ENCODE measurements around a stretch of chr22.

DNA sequence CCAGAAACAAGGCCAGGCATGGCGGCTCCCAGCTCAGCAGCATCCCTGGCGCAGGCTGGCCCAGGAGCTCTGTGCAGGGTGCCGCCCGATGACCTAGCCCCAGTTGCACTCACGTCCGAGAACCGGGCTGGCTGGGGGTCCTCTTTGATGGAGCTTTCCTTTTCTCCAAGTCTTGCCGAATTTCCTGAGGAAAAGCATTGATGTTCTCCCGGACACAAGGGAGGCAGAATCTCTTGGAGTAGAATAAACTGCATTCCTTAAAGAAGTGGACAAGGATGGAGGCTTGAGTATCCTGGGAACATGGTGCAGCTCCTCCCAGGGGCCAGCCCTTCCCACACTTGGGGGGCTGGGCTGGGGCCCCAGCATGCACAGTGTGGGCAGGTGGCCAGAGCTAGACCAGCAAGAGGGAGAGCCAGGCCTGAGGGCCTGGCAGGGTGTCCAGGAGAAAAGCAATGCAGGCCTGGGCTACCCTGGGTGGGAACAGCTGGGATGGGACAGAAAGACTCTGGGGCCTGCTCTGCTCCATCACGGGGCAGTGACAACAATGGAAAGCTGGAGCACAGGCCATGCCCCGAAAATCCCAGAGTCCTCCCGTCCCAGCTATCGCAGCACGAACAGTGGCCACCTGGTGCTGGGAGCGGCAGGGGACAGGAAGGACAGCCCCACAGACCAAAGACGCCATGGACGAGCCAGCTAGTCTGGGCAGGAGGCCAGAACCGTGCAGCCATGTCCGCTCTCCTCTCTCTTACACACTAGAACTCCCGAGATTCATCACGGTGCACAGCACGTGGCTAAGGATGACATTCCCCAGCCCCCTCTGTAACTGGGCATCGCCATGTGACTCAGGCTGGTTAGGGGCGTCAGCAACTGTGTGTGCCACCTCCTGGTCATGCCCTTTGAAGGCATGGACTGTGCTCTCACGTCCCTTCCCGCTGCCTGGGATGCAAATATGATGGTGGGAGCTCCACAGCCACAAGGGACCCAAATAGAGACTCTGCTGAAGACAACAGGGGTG, 4.8 kb downstream of the CDPF1 start:
- PRO-cap, result no peak

DNA sequence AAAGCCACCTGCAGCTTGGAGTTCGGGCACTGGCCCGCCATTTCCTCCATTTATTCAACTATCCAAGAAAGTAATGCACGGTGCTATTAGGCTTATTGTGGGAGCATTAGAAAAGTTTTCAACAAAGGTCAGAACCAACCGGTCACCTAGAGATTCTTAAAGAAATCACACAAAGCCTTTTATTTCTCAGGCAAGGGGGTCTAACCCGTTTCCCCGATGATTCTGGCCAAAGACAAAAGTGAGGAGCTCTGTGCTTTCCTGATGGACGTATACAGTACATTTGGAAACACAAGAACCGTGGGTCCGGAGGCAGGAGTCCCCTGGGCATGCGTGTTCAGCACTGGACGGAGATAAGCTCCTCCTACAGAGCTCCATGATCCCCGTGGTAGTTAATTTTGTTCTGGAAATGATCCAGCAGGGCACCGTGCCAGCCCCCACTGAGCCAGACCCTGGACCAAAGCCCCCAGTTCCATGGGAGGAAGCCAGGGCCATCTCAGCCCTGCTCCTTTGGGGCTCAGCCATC, 83.2 kb downstream of the TRMU start:
- PRO-cap, result no peak

DNA sequence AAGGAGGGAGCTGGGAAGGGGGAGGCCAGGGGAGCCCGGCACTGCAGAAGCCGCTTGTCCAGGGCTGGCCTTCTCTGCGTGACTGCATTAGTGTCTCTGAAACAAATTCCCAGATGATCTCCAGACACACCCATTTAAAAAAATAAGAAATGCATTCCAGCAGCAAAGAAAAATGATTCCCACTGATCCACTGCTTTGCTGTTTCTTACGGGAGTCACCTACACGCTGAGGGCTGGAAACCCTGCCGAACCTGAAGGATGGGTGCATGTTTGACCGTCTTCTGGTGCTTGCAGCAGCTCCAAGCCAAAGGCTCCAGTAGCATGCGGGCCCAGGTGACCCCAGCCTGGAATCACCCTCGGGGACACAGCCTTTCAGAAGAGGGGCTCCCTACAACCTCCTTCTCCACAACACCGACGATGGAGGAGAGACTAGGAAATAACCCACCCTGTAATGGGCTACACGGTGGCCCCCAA, 86.1 kb downstream of the CELSR1 start:
- PRO-cap, result no peak

DNA sequence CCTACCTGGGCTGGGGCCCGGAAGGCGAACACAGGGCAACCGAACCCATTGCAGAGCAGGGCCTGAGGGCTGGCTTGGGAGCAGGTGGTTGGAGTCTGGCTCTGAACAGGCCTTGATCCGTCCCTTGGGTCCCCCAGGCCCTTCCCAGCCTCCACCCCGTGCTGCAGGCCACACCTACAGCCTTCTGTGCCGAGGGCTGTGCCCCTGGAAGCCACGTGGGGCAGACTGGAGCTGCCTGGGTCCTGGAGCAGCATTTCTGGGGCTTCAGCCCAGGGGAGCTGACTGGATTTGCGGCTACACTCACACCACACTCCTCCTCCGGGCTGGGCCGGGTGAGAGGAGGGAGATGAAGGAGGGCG, 26.3 kb upstream of the CELSR1 start:
- PRO-cap, result bidirectional peak, plus-strand start at position 308 of the sequence, minus-strand start at position 183 of the sequence

DNA sequence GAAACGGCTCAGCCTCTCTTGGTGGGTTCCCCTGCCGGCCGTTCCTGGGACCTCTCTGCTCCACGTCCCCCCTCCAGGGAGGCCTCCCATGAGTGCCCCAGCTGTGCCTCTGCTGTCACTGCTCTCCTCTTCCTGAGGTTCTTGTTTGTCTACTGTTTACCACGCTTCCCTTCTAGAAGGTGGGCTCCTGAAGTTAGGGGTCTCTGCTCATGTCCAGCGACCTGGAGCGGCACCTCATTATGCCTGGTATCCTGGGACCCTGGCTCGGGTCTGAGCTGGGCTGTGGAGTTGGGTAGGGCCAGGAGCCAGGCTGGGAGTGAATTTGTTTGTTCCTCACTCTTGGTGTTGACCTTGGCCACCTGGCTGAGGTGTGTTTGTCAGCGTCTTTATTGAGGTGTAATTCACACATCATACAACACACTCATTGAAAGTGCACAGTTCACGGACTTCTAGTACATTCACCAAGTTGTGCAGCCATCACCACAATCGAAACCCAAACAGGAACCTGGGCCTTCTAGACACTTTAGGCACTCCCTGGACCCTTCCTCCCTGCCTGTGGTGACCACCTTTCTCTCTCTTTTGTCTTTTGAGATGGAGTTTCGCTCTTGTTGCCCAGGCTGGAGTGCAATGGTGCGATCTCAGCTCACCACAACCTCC, 37.7 kb upstream of the GRAMD4 start:
- PRO-cap, result no peak

- PRO-cap, result no peak
Measured at GRCh38 chr22:46592036-46593014, 27.9 kb upstream of the GRAMD4 start.

DNA sequence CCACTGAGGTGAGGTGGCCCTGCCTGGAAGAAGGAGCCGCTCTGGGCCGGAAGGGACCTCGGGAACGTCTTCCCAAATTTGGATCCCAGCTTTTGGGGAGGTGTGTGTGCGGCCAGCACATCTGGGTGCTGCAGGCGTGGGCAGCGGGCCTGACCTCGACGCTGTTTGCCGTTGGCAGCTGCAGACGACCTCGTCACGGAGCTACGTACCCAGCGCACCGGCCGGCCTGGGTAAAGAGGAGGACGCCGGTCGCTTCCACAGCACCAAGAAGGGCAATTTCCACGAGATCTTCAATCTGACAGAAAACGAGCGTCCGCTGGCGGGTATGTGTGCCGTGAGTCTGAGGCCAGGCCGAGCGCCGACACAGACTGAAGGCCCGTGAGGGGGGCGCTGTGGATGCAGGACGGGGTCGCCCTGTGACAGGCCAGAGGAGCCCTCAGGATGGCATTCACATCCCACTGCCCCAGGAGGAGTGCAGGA, 53.3 kb downstream of the GRAMD4 start:
- PRO-cap, result no peak

- PRO-cap, result no peak
Measured at GRCh38 chr22:46726501-46726976, 11.5 kb downstream of the CERK start.

GRCh38 chr22:46735936-46736620, 2.0 kb downstream of the CERK start:
- PRO-cap, result no peak

DNA sequence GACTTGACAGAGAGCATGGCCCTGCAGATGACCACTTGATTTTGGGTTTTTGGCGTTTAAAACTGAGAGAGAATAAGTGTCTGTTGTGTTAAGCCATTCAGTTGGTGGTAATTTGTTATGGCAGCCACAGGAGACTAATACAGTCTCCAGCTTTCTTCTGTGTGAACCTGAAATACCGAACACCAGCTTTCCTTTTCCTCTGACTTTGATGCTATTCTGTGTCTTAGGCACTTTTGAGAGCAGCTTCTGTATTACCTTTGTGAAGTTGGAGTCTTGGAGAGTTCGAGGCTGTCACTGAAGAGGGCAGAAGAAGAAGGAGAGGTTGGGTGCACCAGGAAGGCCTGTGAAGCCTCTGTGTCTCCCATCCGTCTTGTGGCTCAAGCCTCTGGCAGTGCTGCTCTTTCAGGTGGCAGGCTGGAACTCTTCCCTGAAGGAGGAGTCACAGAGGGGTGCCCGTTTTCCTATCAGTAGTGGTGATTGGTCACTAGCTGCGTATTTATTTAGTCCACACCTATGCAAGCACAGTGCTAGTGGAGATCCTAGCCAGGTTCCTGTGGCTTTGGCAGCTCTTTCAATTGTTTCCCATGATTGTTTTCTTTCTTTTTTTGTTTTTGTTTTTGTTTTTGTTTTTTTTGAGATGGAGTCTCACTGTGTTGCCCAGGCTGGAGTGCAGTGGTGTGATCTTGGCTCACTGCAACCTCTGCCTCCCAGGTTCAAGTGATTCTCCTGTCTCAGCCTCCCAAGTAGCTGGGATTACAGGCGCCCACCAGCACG, 2.6 kb downstream of the TBC1D22A start:
- PRO-cap, result no peak

DNA sequence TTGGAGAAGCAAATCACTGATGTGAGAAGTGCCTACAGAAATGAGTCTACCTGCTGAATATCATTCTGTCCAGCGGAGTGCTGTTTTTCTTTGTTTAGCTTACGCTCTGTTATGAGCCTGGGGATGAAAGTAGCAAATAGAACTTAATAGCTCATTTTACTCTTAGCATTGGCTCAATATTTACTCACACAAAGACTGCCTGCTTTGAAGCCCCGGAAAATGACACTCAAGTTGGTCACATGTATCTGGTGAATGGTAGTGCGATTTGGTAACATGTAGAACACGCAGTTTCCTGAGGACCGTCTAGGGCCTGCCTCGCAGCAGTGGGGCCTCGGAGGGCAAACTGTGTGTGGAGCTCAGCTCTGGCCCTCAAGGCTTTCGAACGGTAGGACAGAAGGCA, 38.9 kb downstream of the TBC1D22A start:
- PRO-cap, result no peak

GRCh38 chr22:46864135-46864977, 101.9 kb downstream of the TBC1D22A start:
- PRO-cap, result no peak

GRCh38 chr22:46974099-46974508, 211.7 kb downstream of the TBC1D22A start:
- PRO-cap, result no peak

GRCh38 chr22:46979516-46980037, 217.1 kb downstream of the TBC1D22A start:
- PRO-cap, result no peak

DNA sequence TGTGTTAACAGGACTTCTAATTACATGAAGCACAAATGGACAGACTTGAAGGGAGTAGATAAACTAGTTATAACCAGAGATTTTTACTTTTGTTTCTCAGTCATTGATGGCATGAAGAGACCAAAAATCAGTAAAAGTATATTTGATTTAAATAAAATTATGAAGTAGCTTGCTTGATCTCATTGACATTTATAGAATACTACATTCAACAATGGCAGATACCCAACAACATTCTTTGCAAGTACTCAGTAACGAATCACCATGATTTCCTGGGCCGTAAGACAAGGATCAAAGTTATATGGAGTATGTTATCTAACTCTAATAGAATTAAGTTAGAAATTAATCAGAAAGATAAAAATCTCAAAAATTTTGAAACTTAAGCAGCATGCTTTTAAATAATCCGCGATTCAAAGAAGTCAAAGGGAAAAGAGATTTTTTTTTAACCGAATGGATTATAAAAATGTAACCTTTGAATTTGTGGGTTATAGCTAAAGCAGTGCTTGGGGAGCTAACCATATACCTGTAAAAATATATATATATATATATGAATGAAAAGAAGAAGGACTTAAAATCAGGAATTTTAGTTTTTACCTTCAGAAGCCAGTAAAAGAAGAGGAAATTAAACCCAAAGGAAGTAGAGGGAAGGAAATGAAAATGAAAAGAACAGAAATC, 317.8 kb downstream of the TBC1D22A start:
- PRO-cap, result no peak

DNA sequence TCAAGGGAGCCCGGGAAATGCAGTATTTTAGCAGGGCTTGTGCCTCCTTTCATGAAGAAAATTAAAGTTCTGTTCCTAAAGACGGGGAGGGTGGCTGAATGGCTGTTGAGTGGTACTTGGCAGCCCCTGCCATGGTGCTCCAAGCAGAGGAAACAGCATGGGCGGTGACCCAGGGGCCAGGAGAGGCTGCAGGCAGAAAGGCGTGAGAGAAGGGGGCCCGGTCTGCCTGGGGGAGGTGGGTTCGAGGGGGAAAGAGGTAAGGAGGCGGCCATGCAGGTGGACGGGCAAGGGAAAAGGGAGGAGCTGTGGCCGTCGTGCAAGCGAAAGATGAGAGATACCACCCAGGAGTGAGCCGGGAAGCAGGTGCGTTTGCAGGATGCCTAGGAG, 390.8 kb downstream of the TBC1D22A start:
- PRO-cap, result no peak

GRCh38 chr22:47292526-47292900, 530.1 kb downstream of the TBC1D22A start:
- PRO-cap, result no peak

DNA sequence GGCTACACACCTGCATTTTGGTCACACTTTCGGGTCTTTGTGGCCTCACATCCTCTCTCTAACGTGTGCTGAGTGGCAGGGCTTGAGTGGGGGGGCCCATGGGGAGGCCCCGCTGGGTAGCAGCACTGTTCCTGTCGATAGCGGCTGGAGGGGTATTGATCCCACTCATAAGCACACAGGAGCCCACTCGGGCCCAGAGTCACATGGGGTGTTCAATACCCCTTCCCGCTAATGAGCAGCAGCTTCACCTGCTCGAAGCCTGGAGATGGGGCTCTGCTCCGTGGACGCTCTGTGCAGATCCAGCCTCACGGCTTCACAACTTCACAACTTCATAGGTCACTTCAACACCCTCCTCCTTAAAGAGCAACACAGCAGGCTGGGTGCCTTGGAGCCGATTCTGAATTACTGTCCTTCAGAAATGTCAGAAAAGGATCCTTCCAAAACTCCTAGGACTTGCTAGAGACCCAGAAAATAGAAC, 533.2 kb downstream of the TBC1D22A start:
- PRO-cap, result no peak

- PRO-cap, result no peak
Measured at GRCh38 chr22:47631322-47632454, 857.7 kb upstream of the TAFA5 start.

- PRO-cap, result no peak
Measured at GRCh38 chr22:48561494-48561945, 72.2 kb downstream of the TAFA5 start.